AG09309 (cell line): Measurements from ENCODE around the genes CS, PAN2 and GPR182.

- RRBS, result no CpG with 5 or more reads among the region's 10 CpGs
Measured at GRCh38 chr12:56207674-56208568, 13.8 kb downstream of the RNF41 start.

DNA sequence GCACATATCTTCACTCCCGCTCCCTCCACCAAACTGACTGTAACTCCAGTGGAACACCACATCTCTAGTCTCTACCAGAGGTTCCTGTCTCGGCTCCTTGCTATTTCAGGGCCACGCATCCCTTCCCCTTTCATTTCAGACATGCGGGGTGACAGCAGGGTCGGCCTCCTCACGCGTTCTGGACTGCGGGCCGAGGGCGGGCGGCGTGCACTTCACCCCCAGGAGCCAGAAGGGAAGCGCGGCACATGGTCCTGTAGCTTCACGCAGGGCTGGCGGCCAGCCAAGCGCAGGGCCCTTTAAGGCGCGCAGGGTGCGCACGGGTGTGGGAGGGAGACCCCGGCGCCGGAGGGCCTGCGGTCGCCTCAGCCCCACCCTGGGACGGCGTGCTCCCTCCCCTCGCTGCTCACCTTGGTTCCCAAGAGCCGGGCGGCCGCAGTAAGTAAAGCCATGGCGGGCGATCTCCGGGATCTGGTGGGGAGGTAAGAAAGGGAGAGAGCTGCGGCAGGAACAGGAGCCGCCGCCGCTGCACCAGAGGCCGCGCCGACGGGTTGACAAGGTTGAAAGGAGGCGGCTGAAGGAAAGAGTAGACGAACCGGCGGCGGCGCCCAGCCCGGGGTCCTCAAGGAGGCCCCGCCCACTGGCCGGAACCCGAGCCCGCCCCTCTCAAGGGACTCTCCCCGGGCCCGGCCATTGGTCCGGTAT lies at the start of gene CS:
TSS of gene CS (minus strand) at position 578 of the 702 bp plus-strand sequence.
- RRBS, result 2% methylated on average over 6 of the region's 57 CpGs

DNA sequence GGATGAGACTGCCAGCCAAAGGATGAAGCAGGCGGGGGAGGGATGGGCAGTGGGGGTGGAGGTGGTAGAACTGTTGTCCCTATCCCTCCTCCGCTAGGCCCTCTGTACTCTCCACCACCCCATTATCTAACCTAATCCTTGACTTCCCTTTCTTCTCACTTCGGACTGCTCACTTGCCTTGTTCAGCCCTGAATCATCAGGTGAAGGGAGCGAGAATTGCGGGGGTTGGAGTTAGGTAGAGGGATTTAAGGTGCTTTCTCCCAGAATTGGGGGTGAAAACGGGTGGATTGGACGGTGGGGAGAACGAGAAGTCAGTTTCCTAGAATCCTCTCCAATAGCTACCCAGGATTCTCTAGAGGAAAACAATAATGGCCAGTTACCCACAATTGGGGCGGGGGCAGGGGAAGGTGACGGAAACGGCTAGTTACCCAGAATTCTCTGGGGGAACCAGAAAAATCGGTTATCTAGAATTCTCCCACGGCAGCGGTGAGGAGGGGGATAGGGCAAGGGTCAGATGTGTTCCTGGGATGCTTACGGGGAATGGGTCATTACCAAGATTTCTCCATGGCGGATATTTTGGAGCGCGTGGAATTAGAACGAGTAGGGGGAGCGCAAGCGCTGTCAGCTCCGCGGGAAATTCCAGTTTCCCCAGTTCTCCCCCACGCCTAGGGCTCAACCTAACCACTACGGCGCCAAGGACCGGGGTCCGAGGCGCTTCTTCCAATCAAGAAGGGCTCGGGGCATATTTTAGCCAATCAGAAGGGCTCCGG lies at the start of gene PAN2:
TSS of gene PAN2 (minus strand) at position 691 of the 770 bp plus-strand sequence.
- RRBS, result 2% methylated on average over 5 of the region's 31 CpGs

DNA sequence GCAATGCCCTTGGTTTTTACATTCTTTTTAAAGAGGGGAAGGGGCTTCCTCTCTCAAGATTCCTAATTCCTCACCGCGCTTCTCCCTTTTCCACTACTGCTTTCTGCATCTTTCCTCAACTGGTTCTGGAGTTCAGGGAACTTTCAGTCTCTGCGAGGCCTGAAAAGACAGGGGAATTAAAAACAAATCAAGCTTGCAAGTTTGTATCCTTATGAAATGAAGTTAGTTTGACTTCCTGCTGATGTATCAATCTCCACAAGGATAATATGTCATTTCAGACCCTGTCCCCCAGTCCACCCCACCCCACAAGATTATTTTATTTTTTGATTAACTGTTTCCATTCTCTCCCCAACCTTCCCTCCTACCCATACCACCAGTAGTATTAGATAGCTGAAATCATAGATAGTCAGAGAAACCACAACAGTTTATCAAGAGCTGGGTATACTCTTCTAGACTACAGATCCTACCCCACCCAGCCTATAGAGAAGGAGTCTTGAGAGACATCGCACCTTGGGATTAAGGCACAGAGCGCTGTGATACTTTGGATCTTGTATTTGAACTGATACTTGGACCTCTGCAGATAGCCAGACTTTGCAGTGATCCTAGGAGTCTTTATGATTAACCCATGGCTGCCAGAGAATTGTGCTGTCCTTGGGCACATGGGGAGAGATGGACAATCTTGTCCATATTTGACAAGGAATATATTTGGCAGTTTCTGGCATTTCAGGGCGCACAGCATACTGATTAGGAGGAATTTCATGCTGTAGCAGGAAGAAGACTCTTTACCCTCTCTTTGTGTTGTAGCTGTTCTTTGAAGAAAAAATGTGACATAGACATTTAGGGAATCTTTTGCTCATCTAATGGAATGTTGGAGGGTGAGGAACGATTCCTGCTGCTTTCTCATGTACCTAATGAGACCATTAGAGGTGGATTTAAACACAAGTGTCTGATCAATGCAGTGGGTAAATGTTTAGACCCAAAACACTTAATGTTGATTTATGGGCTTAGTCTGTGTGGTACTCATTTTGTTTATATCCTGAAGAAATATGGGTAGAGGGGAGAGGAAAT lies 856 bp downstream of the RBMS2 start:
- RRBS, result no CpG with 5 or more reads among the region's 7 CpGs

DNA sequence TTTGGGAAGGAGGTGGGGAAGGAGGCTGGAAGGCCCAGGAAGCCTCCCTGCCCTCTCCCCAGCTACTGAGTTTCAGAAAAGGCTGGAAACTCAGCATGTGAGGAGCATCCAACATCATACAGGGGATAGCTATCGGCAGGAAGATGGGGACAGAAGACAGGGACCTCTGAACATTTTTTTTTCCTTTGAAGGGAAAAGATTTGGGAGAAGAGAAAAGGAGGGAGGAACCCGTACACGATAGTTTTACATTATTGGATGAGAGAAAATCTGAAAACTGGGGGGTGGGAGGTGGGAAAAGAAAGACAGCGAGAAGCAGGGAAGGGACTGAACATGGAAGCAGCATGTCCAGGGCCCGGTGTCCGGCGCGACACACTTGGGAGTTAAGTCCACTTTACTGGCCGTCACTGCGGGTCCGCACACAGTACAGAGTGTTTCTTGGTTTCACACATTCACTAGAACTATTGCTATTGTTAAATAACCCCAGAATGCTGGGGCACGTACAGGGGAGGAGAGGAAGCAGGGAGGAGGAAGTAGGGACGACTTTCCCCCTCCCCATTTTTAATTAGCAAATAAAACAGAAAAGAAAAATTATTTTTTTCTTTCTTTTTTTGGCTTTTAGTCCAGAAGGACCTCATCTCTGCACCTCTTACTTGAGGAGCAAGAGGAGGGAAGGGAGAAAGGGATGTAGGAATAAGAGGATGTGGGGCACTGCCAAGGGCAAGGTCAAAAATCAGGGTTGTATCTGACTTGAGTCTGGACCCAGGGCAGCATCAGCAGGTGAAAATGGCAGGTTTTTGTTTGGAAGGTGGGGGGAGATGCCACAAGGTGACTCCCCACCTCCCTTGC lies 32.1 kb downstream of the BAZ2A start:
- RRBS, result no CpG with 5 or more reads among the region's 13 CpGs

- RRBS, result no CpG with 5 or more reads among the region's 4 CpGs
Measured at GRCh38 chr12:56606504-56607241, 23.5 kb downstream of the BAZ2A start.

DNA sequence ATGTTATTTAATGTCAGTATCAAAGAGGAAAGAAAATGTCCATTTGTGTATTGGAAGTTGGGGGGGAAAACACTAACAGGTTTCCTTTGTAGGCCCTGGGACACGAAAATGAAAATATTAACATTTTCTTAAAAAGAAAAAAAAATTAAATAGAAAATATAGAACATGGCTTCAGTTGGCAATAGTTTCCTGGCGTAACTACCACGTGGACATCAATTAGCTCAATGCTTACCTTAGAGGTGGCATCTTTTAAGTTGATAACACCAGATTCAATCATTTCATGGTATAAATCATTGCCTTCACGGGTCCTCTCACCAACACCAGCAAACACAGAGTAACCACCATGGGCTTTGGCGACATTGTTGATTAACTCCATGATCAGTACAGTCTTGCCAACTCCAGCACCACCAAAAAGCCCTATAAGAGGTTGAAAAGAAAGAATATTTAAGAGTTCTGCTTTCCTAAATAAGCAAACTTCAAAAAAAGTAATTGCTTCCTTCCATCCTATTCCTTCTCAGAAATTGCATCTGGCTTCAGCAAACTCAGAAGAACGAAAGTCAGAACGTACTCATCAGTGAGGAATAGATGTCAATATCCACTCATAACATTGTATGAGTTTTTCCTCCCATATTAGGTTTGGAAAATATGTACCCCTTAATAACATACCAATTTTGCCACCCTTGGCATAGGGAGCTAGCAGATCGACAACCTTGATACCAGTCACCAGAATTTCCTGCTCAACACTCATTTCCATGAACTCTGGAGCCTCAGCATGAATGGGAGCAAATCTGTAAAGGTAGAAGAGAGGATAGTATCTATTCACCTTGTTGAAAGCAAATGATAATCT lies 2.4 kb downstream of the ATP5F1B start:
- RRBS, result no CpG with 5 or more reads among the region's 8 CpGs

DNA sequence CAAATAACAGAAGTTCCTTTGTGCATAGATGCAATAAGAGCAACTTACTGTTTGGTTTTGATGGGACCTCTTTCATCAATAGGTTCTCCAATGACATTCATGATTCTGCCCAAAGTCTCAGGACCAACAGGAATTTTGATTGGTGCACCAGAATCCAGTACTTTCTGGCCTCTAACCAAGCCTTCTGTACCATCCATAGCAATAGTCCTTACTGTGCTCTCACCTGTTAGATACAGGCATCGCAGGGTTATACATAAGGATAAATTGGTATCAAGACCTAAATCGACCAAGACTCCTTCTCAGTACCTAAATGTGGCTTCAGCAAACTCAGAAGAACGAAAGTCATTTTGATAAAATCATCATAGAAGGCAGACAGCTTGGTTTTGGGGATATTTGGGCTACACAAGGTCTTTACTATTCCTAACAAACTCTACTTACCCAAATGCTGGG lies 1.0 kb downstream of the ATP5F1B start:
- RRBS, result no CpG with 5 or more reads among the region's 3 CpGs

- RRBS, result no CpG with 5 or more reads among the region's 11 CpGs
Measured at GRCh38 chr12:56662775-56664184, 17.5 kb upstream of the ATP5F1B start.

DNA sequence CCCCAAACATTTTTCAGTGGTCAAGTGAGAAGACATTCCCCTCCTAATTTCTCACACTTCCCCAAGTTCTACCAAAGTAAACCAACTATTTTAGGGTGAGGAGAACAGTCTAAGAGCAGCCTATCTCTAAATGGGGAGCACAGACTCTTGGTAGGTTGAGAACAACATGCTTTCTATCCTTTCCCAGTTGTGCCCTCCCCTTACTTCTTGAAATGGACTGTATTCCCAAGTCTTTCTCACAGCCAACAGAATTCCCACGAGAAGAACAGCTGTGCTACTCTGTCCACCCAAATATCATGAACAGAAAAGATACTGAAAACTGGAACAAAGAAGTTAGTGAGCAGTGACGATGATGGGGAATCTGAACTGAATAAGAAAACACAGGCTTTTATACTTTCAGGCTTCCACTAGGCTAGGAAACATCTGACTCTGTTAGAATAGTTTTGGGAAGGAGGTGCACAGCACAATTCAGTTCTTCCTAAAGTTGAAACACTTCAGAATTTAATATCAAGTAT lies 3.4 kb downstream of the NACA start:
- RRBS, result no CpG with 5 or more reads among the region's 2 CpGs

- RRBS, result no CpG with 5 or more reads among the region's 2 CpGs
Measured at GRCh38 chr12:56898740-56899443, 35.3 kb downstream of the SDR9C7 start.

DNA sequence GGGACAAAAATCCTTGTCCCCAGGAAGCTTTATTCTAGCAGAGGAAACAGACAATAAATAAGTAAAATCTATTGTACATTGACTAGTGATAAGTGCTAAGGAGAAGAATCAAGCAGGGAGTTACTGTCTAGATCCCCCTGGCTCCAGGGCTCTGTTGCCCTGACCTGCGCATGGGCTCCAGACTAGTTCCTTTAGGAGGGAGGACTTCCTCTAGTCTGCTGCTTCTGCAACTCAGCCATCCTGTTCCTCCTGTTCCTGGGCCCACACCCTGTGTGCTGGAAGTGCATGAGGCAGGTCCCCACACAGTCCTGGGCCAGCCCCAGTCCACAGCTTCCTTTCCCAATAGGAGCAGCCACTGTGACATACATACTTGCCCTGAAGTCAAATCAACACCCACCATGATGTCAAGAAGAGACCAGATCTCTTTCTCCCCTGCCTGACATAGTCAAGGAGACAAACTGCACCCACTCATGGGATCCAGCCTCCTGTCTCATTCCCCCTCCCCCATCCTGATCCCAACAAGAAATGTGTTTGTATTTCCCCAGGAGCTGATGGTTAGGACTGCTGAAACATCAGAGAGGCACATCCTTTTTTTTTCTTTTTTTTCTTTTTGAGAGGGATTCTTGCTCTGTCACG lies 1.3 kb downstream of the SDR9C7 start:
- RRBS, result no CpG with 5 or more reads among the region's 2 CpGs

GRCh38 chr12:56994079-56994797 lies at the start of gene GPR182:
Gene GPR182 (plus strand): TSS chr12:56994492.
- RRBS, result 58% methylated on average over 5 of the region's 13 CpGs

DNA sequence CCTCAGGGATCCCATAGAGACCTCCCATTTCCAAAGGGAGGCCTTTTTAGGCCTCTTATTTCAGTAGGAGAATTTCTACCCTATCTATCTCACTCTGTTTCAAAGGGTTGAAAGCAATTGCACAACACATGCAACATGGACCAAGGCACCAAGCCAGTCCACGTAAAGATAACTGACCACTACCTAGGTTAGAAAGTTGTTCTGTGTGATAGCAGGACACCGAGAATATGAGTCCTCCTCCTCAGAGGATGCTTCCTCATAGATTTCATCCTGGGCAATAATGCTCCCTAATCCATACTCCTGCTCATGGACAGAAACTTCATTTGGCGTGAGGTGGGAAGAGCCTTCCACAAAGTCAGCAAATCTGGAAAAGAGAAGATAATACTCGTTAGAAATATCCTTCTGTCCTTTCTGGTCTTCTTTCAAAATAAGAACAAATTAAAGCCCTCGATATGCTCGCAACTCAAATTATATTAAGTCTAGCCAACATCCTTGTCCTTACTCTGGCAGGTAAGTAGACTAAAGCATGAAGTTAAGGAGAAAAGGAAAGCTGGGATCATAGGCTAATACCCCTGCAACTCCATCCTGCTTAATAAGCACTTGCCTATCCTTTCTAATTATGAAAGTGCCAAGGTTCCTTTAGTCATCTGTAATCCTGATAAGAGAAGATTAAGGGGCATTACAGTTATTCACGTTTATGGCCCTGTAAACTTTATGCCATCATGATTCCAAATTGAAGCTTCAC lies 9.9 kb upstream of the MYO1A start:
- RRBS, result no CpG with 5 or more reads among the region's 7 CpGs

GRCh38 chr12:57063555-57064724 lies 14.0 kb upstream of the MYO1A start:
- RRBS, result no CpG with 5 or more reads among the region's 7 CpGs

DNA sequence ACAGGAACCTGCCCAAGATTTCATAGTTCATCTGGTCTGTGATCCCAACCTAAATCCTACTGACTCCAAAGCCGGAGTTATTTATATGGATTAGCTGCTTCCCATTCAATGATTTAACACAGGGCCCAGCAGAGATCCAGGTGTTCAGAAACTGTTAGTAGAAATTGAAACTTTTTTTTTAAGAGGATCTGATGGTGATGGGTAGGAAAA lies 789 bp upstream of the NEMP1 start:
- RRBS, result no CpG with 5 or more reads among the region's 1 CpG

DNA sequence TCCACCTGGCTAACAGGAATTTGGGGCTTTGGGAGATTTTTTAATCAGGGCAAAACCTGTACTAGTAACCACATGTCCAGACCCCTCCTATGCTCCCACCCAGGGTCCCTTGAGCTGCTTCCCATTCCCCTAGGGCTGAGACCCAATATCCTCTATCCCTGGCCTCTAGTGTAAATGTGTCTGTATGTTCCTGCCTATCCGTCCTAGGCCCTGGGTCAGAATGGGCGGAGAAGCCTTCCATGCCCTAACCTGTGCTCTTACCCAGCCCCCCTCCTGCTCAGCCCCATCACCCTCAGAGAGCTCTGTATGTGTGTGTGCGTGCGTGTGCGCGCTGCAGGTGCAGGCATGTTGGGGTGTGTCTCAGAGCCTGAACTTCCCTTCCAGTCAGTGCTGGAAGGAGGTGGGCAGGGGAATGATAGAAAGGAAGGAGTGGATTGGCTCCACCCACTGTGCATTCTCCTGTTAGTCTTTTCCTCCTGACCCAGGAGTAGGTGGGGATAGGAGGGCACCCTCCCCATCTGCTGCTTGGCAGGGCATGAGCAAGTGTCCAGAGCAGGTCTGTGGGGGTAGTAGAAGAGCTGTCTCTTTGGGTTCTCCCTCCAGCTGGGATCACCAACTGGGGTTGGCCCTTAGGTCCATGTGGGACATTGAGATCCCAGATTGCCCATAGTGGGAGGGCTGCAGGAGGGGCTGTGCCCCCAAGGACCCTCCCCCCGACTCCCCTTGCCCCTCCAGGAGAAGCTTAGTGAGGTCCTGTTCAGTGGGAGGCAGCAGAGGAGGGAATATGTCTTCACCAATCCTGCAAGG lies 7.3 kb downstream of the NAB2 start:
- RRBS, result no CpG with 5 or more reads among the region's 7 CpGs

DNA sequence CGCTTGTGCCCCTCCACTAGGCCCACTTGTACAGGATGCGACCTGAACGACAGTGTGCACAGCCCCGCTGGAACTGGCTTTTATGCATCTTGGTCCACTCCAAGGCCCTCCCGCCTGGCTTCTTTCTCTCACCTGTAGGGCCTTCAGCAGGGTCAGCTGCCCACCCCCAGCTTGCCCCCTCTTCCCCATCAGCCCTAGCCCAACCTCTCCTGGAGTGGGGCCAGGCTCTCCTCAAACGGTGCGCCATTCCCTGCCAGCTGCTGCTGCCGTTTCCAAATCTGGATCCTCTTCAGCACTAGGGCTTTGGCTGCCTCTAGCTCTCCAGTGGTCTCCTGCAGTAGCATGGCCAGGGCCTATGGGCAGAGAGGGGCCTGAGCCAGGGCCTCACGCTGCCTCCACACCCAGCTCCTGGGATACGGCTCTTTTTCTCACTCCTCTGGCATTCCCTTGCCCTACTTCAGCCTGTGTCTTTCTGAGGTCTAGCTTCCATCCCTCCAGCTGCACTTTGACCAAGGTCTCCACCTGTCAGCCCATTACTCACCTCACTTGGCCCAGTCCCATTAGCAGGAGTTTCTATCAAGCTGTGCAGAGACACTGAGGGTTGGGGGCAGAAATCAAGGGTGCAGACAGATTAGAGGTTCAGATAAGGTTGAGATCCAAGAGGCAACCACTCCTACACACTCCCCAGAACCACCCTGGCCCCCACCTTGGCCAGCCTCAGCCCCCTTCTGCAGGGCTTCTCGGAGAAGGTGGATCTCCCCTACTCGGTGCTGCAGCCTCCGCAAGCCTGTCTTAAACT lies 5.0 kb downstream of the STAT6 start:
- RRBS, result no CpG with 5 or more reads among the region's 13 CpGs

DNA sequence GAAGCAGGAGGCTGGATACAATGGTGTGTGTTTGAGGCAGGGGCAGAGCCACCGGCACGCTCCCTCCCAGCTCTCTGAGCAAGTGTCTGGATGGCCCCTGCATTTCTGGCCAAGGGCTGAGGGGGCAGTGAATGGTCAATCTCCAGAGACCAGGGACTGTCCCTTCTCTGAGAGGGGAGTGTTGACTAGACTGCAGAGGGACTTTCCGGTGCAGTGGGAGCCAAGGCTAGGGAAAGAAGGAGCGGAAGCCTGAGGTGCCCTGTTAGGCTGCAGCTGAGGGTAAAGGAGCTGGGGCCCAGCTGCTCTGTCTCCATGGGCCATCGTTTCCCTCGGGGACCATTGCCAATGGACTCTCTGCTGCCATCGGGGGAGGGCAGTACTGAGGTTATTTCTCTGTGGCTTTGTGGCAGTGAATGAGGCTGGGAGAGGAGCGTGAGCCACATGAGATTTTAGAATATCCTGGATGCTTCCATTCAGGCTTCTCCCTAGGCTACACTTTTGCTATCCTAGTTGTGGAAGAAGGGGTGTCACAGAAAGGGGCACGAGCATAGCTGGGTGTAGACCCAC lies 17.4 kb downstream of the LRP1 start:
- RRBS, result 31% methylated on average over 1 of the region's 9 CpGs